H9 (cell line): Measurements from ENCODE around the genes GLP2R, RCVRN, TMEM238L and HS3ST3B1.

- PRO-cap = no peak
These were observed 247.7 kb downstream of the STX8 start for GRCh38 chr17:9327844-9328374.

GRCh38 chr17:9334991-9335375, 240.6 kb downstream of the STX8 start:
- PRO-cap = no peak

DNA sequence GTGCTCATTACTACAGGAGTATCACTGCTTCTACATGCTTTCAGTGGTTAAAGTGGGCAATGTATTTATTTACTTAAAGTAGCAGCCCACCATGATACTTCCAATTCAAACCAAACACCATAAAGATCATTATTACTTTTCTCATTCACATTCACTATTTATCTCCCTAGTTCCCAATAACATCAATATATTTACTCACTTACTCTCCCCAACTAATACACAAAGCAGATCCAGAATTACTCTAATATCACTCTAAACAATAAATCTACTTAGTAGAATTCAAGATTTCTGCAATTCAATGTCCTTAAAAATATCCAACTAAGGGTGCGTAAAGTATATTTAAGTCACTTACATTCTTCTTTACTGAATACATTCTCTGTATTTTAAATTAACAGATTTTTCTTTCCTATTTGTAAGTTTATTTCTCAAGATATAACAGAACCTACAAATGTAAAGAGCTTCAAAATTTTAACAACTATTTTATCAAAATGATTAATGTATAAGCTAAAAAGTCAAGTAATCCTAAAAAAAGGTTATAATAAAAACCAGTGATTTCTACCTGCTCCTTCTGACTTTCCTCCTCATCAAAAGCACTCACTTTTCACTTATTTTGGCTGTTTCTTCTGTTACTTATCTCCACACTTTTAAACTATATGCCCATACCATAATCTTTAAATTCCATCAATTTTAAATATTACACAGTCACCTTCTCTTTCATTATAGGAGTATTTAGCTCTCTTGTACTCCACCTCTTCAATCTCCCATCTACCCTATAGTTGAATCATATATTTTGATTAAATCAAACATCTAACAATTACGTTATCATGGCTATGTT, 222.0 kb downstream of the STX8 start:
- PRO-cap = no peak

DNA sequence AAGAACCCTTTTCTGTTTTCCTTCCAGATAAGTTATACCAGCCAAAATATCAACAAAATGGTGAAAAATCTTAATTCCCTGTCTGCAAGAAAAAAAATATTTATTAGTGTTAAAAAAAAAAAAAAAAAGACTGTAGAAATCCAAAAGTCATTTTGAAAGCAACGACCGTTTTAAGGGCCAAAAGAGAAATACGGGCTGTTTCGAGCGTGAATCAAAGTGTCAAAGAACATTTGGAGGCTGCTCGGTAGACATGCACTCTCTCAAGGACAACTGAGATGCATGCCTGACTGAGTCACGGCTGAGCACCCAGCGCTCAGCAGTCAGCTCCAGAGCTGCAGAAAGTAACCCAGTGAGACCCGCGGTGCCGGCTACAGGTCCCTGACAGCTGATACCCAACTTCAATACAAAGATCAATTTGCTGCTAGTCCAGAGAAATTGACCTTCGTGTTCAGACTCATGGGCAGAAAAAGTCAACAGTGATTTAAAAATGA, 215.0 kb downstream of the STX8 start:
- PRO-cap = no peak

DNA sequence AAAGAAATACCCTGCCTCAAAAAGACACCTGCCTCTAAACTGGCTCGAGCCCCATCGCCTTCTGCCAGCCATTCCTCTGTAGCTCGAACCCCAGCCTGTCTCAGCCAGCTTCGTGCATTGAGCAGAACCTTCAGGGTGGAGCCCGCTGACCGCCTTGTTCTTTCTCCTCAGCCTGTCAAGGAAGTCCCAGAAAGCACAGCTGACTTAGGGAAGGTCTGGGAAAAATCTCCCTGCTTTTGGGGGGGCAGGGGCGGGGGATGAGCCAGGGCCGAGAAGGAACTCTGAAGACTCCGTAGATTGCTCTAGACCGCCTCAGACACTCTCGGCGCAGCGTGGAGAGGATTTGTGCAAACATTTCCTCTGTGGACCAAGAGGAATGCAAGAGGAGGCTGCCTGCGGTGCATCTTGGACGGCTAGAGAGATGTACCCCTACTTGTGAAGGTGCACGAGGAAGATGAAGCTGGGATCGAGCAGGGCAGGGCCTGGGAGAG, at the start of gene GLP2R:
TSS of gene GLP2R (plus strand) at position 315 of the 491 bp plus-strand sequence.
- PRO-cap = no peak

GRCh38 chr17:9837556-9838444, 12.1 kb downstream of the GLP2R start:
- PRO-cap = no peak

GRCh38 chr17:9905090-9905490, at the start of gene RCVRN:
TSS of gene RCVRN (minus strand) at chr17:9905271.
- PRO-cap = no peak

DNA sequence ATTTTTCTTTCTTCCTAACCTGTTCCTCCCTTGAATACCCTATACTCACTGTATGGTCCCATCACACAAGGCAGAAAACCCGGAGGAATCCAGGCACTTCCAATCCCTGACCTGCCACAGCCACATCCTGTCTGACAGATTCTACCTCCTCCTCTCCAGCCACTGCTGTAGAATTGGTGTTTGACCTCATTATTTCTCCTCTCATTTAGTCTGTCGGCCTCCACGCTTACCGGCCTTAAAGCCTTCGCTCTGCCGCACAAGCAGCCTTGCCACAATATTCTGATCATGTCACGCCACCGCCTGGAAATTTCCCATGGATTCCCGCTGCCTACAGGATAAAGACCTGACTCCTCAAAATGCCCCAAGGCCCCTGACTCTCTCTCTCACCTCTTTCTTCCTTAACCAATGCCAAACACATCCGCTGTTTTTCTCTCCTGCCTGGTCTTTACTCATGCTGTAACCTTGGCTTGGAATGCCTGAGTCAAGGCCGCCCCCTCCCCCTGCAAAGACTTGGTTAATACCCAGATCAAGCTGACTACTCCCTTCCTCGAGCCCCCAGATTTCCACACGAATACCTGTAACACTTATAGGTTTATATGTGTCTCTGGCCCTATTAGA, 109.2 kb upstream of the RCVRN start:
- PRO-cap = no peak

DNA sequence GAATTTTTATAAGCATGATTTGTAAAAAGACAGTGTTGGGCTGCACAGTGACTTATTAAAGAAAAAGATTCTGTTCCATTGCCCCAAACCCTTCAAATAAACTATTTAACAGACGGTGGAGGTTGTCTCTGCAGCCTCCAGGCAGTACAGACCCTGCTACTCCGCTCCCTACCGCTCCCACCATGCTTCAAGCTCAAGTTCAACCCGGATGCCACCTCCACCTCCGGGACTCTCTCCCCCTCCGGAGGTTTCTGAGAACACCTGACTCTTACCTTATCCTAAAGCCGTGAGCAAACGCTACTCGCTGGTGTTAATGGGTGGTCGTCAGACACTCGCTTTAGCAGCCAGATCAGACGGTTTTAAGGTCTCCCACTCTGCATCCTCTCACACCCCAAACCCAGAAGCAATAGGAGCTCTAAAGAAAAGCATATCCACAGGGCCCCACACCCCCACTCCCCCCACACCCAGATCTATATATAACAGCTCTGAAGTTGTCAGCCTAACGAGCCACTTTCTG, 120.9 kb upstream of the RCVRN start:
- PRO-cap = no peak

GRCh38 chr17:10036016-10037385, 131.4 kb upstream of the RCVRN start:
- PRO-cap = no peak

DNA sequence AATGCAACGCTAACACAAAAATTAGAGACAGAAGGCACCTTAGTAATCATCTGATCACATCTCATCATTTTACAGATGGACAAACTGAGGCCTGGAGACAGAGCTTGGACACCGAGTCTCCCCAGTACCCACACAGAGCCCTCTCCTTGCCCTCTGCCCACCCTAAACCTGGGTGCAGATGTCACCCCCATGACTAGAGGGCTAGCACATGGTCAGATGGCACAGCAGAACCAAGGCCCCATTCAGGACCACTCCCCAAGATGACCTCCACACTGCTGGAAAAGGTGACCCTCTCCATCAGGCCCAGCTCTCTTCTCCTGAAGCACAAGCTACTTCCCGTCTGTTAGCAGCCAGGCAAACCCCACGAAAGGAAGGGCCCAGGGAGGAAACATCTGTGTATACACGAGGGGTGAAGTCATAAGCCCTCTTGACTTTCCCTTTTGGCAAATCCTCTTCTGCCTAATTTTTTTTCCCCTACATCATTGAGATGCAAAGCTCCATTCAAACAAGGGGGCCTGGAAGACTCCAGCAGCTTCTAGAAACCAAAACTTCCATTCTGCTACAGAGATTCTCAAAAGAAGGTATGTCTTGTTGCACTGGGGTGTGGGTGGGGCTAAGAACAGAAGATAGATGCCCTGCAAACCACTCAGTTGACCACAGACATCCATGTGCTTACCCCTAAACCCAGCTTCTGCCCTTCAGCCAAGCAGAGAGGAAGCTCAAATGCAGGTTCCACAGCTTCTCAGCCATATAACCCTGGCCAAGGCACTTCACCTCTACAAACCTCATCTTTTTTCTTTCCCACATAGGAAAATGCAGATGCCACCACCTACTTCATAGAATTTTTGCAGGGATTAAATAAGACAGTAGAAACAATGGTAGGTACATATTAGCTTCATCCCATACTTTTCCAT, 145.5 kb upstream of the RCVRN start:
- PRO-cap = no peak

DNA sequence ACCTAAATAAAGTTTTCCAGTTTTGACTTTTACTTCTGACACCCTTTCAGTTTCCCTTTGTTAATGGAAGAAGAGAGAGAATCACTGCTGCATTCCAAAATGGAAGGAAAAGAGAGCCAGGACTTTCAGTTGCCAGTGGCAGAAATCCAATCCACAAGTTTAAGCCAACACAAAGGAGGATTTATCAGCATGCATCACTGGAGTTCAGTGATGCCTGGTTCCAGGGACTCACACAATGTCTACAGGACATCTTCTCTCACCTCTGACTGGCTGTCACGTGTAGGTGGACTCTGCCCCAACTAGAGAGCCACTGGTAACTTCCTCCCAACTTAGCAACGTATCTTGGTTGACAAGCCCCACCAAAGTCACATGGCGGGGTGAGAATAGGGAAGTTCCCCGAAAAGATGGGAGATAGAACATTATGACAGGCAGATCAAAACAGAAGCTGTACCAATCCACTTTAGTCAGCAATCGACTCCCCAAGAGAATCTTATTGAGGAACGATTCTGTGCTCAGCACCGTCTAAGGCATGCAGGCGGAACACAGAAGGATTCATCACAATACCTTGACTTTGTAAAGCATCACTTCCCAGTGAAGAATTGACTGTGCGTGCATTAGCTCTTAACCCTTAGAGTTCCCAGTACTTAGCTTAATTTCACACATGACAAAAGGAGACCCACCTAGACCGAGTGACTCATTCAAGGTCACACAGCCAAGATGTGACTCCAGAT, 46.4 kb downstream of the GAS7 start:
- PRO-cap = no peak

GRCh38 chr17:10291682-10292067, 81.1 kb downstream of the MYH13 start:
- PRO-cap = no peak

DNA sequence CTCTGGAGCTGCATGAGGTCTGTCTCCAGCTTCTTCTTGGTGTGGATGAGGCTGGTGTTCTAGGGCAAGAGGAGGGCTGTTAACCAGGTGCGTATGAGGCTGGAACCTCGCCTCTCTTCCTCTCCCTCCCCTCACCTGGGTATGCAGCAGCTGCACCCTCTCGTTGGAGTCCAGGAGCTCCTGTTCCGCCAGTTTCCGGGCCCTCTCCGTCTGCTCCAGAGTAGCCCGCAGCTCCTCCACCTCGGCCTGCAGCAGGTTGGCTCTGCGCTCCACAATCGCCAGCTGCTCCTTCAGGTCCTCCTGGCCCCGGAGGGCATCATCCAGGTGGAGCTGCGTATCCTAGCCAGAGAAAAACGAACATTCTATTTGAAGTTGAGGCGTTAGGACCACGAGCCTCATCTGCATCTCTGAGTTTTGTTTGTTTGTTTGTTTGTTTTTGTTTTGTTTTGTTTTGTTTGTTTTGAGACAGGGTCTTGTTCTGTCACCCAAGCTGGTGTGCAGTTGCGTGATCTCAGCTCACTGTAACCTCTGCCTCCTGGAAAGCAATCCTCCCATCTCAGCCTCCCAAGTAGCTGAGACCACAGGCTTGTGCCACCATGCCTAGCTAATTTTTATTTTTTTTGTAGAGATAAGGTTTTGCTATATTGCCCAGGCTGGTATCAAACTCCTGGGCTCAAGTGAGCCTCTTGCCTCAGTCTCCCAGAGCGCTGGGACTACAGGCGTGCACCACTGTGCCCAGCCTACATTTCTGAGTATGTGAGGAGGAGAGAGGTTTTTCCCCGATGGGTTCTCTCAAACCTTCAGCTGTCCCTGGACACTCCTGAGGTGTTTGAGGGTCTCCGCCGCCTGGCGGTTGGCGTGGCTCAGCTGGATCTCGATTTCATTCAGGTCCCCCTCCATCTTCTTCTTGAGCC, 25.2 kb downstream of the MYH3 start:
- PRO-cap = no peak

DNA sequence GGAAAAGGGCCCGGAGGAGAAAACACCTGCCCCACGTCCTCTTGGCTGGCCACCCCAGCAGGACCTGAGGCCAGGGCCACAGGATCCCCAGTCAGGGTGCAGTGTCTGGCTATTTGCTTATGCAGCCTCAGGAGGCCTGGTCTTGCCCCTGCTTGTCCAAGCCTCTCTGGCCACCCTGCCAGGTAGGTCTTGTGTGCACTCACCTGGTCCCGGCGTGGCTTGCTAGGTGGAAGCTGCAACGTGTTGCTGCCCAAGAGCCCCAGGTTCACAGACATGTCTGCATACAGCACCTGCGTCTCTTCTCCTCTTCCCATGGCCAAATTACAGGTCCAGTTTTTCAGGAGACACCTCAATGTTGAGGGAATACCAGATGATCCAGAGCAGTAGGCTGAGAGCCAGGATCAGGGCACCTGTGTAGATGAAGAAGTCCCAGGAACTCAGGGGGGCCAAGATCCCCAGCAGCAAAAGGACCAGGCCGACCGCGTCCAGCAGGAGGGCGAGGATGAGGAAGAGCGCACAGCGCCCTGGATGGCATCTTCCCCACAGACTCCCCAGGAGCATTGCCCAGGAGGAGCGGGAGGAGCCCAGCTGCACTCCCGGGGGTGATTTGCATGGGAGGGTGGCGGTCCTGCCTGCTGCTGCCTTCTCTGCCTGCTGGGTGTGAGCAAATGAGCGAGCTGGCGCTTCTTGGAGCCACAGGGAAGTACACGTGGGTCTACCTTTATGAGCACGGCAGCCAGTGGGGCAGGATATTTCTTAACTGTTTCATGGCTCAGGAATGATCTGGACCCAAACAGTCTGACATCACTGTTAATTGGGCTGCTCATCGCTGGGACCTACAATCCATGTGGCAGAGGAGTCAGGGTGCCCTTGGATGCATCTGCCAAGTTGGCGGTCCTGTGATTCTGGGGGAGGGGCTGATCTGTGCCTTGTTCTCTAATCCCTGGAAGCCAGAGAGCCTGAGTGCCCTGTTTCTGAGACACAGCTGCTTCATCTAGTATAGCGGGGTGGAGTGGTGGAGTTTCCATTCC, at the start of gene TMEM238L:
TSS of gene TMEM238L (minus strand) at position 697 of the 1,031 bp plus-strand sequence.
- PRO-cap = no peak

DNA sequence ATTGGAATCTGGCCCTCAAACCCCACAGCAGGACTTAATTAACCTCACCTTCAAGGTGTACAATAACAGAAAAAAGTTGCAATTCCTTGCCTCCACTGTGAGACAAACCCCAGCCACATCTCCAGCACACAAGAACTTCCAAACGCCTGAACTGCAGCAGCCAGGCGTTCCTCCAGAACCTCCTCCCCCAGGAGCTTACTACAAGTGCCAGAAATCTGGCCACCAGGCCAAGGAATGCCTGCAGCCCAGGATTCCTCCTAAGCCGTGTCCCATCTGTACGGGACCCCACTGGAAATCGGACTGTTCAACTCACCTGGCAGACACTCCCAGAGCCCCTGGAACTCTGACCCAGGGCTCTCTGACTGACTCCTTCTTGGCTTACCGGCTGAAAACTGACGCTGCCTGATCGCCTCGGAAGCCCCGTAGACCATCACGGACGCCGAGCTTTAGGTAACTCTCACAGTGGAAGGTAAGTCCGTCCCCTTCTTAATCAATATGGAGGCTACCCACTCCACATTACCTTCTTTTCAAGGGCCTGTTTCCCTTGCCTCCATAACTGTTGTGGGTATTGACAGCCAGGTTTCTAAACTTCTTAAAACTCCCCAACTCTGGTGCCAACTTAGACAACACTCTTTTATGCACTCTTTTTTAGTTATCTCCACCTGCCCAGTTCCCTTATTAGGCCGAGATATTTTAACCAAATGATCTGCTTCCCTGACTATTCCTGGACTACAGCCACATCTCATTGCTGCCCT, 23.1 kb downstream of the ZNF18 start:
- PRO-cap = no peak

DNA sequence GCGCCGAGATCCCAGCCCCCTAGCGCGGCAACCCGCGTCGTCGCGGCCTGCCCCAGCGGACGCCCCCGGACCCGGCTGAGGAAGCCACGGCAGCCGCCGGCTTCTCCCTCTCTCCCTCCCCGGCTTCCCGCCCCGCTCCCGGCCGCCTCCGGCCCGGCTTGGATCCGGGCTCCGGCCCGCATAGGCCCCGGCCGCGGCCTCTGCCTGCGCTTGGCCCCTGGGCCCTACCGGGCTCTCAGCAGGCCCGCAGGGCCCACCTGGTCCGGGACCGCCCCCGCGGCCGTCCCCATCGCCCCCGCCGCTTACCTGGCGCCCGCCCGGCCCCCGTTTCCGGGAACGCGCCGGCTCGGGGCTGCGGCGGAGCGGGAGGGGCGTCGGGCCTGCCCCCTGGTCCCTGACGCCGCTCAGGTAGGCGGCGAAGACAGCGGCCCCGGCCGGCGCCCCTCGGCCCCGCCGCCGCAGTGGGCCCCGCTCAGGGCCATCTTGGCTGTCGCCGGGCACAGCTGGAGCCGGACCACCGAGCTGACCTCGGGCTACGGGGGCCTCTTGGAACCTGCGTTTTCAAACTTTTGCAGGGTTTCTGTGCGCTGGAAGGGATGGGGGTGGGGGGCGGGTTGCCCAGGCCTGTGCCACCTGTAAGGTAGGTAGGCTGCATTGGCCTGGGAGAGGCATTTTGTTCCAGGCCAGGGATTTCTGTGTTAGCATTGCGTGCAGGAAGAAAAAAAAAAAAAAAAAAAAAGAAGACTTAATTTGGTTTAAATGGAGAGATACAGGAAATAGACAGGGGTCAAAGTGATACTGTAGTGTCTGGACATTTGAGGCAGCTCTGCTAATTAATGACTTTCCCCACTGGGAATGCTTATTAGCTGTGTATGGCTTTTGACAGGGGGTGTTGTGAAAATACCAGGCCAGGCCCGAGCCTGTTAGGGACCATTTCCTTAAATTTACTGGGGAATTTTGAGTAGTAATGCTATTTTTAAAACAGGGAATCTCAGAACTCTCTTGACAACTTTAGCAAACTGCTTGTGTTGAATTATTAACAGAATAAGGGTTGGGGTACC, 670 bp downstream of the MAP2K4 start:
- PRO-cap = bidirectional peak, plus-strand start at position 138 of the sequence, minus-strand start at position 77 of the sequence; bidirectional peak, plus-strand start at position 461 of the sequence, minus-strand start at position 308 of the sequence; unidirectional peak, minus-strand start at position 555 of the sequence

DNA sequence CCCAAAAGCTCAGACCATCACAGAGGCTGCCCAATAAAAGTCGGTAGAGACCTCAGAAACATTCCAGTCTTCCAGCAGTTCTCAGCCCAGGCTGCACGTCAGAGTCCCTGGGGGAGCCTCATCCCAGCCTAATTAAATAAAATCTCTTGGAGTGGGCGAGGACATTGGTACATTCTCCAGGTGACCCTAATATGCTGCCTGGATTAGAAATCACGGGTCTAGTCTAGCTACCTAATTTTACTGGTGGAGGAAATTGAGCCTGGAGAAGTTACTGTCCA, 117.1 kb upstream of the MYOCD start:
- PRO-cap = no peak

DNA sequence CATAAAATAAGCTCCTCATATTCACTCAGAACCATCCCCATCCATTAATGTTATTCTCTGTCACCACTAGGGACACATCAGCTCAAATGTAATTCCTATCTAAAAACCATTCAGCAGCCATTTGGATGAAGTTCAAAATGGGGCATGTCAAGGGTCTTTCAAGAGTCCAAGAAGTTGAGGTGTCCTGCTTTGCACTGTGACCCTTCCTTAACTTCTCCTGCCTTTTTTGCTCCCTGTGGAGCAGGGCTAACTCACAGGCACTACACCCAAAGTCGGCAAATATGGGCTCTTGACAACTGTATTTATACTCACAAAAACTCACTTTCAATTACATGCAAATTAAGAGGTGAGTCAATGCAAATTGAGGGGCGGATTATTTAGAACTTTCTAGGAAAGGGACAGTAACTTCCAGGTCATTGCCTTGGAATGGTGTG, 128.3 kb upstream of the COX10 start:
- PRO-cap = unidirectional peak, minus-strand start at position 277 of the sequence

- PRO-cap = bidirectional peak, plus-strand start at chr17:14301083, minus-strand start at chr17:14300808
These were observed at the start of gene HS3ST3B1 for GRCh38 chr17:14300536-14301444. TSS of gene HS3ST3B1 (plus strand) at chr17:14301081.